Measurements from ENCODE around the gene ZNF644.

DNA sequence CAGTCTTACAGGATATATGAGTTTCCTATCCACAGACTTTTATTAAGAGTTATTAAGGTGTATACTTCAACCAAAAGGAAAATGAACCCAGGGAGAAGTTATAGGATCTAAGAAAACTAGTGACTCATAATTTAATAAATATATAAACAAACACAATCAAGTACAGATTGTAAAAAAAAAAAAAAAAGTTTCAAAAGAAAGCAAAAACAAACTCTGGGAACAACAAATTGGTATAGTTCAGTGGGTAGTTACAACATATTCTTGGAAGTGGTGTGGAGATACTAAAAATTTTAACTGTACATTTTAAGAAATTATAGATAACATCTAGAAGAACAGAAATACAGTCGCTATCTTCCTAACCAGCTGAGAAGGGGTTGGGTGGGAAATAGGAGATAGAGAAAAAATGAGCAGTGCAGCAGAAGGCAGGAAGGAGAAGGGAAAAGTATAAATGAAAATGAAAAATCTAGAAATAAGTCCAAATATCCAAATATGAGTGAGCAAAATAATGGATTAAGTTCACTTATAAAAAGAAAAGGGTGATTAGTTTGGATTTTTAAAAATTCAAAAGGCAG is 70.5 kb downstream of the LRRC8C start:
- RRBS: no CpG with 5 or more reads among the region's 1 CpG

GRCh38 chr1:89708716-89709348 is 75.9 kb downstream of the LRRC8C start:
- RRBS: no CpG with 5 or more reads among the region's 6 CpGs

DNA sequence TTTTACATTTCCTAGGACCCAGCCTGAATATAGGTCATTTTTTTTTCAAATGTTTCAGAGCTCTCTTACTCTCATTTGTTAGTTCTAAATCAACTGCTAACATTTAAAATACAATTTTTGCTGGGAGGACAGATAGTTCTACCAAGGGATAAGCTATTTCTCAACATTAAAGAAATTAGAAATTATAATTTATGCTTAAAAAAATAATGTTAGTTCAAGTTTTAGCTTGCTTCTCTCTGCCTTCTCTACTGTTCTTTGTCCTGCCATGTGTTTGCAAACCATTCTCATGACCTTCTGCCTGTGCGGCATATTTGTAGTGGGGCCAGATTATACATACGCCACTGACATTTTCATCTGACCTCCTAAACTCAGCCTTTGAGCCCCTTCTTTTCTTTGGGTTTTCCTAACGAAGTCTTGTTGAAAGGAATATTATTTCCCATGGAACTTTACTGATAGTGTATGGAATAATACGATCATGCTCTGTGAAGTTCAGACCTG is 15.4 kb downstream of the LRRC8D start:
- RRBS: no CpG with 5 or more reads among the region's 4 CpGs

DNA sequence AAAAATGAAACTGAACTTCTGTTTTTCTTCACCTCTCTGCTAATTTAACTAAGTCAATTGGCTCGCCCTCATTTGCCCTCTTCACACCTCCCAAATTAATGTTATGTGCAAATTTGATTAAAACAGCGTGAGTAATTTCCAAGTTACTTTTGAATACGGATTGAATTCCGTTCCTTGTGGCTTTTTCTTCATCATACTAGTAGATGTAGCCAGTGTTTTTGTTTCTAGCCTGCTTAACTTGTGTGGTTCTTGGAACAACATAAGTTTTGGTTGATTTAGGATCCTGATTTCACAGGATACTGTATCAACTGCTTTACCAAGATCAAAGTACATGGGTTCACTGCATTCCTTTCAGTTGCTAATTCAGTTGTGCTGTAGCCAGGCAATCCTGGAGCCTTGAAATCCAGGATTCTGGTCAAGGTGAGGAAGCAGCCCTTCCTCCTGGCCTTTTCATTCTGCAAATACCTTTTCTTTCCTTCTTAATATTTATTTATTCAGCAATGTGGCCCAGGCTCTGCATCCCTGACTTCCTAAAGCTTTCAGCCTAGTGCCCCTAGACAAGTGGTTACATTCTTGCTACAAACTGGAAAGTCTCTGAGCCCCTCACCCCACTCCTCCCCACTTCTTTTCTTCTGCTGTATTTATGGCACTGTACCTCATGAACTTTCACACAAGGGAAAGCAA is 16.1 kb downstream of the LRRC8D start:
- RRBS: no CpG with 5 or more reads among the region's 4 CpGs

GRCh38 chr1:89844728-89845281 is 24.0 kb downstream of the LRRC8D start:
- RRBS: no CpG with 5 or more reads among the region's 6 CpGs

DNA sequence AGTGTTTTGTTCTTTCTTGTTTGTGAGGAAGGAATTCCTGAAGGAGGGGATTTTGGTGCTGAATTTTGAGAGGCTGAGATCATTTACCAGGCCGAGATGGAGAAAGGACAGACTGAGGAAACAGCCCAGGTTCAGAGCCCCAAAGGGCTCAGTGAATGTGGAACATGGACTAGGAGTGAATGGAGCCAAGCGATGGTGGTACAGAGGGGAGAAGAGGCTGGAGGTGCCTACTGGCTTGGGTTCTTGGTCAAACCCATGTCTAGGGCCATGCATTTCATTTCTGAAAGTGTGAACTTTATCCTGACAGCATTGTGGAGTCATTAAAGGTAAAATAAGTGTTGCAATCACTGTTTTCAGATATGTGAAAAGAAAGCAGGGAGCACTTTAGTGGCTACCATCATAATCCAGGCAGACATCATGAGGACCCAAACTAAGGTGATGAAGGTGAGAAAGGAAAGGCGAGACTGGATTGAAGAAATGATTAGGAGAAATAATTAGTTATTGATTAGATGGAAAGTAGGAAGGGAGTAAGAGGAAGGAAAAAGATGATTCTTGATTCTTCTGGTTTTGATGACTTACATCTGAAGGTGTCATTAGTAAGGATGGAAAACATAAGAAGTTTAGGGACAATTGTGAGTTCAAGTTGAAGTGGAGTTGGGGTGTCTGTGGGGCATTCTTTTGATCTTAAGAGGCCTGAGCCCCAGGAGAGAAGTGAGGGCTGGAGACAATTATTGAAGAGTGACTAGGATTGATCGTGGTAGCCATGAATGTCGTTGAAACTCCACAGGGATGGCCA is 32.0 kb downstream of the LRRC8D start:
- RRBS: no CpG with 5 or more reads among the region's 5 CpGs

DNA sequence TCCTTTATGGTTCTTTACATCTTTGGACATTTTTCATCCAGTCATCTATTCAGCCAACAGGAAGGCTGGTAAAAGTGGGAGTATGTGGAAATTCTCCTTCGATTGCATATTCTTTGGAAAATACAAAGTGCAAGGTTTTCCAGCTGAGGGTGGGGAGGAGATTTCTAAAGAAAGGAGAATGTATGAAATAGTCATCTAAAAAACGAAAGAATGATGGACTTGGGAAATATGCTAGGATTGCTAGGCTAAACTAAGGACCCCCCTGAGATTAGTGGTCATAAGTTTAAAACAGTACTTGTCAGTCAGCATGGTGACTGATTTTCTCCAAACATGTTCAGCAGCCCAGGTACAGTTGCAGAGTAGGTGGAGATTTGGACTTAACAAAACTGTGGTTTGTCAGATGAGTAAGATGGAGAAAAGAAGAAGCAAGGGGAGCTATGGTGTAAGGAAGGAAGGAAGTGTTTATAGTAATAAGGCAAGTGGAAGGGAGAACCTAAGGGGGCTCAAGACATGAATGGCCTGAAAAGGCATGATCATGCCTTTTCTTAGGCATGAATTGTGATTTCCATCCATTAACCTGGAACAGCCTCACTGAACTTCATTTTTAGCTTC is 60.4 kb downstream of the LRRC8D start:
- RRBS: no CpG with 5 or more reads among the region's 2 CpGs

GRCh38 chr1:90031879-90032555 is 37.1 kb downstream of the ZNF326 start:
- RRBS: no CpG with 5 or more reads among the region's 4 CpGs

GRCh38 chr1:91021850-91022587 is at the start of gene ZNF644:
TSS of gene ZNF644 (minus strand) at chr1:91022035.
- RRBS: 1% methylated on average over 30 of the region's 53 CpGs

GRCh38 chr1:91129405-91129937 is 107.6 kb upstream of the ZNF644 start:
- RRBS: no CpG with 5 or more reads among the region's 4 CpGs

DNA sequence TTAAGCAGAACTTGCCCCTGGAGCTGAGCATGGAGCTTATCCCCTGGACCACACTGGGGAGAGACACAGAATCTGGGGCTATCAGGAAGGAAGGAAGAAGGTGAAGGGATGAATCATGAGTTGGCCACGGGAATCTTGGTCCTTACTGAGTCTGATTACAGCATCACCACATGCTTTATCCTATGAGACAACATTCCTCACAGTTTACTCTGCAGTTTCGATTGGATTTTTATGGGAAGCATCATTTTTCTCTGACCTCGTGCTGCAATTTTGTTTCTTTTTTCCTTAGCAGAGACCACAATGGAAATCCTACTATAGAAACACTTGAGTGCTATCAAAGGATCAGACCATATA is 81.9 kb downstream of the CDC7 start:
- RRBS: no CpG with 5 or more reads among the region's 3 CpGs

- RRBS: no CpG with 5 or more reads among the region's 5 CpGs
These were observed 95.6 kb downstream of the CDC7 start for GRCh38 chr1:91596252-91596625.

DNA sequence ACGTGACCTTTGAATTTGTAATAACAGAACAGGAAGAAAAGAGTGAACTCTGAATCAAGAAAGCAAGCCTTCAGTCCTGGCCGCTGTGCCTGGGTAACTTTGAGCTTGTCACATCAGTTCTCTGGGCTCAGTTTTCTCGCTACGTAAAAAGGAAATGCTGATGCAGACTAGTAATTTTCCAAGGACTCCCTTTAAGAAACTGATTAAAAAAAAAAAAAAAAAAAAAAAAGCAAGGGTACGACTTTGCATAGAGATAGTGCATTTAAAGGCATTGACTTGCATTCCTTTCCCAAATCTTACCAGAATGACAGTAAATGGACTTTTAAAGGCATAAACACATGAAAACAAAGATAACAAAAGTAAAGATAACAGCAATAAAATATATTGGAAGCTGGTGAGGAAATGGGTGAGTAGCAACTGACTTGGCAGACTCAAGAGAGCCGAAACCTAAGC is 189.0 kb downstream of the CDC7 start:
- RRBS: no CpG with 5 or more reads among the region's 6 CpGs

DNA sequence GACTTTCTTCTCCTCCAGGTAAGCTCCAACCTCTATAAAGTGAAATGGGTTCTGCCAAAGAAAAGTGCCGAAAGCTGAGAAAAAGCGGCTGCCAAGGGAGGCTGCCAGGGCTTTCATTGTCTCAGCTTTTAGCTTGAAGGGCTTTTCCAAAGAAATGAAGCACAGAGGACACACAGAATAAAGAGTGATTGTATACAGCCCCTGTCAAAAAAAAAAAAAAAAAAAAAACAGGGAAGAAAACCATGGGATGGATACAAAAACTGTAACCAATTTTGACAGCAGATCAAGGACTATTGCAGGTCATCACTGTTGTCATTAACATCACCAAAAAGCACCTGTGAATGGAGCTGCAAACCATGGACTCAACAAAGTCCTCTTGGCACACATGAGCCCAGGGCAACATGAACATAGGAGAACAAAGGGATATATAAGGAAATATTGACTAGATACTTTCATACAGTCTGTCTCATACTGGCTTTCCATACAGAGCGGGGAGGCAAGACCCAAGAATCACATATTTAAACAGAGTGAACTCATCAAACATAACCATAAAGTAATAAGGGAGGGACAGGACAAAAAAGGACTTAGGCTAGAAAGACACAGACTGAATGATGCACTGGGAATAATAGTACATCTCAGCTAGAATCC is 126.6 kb downstream of the TGFBR3 start:
- RRBS: no CpG with 5 or more reads among the region's 3 CpGs

DNA sequence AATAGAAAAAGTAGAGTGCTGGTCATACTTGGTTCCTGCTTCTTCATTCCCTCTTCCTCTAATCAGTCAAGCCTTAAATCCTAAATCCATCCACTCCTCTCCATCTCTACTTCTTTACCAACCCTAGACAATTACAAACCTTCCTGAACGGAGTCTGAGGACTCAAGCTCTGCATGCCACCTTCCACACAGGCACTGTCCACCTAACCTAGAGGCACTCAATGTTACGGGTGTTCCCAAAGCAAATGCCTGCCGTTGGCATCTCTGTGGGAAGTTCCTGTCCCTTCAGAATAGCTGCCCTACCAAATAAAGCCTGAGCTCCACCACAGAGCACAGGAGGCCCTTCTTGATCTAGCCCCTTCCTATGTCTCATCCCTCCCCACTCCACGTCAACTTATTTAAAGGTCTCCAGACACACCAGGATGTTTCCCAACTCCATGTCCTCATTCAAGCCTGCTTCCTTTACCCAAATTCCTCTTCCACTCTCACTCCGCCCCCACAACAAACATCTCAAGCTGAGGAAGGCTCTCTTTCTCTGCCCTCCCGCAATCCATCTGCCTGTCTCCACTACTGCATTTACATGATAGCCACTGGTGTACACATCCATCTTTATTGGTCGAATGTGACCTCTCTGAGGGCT is 87.8 kb downstream of the TGFBR3 start:
- RRBS: no CpG with 5 or more reads among the region's 7 CpGs

DNA sequence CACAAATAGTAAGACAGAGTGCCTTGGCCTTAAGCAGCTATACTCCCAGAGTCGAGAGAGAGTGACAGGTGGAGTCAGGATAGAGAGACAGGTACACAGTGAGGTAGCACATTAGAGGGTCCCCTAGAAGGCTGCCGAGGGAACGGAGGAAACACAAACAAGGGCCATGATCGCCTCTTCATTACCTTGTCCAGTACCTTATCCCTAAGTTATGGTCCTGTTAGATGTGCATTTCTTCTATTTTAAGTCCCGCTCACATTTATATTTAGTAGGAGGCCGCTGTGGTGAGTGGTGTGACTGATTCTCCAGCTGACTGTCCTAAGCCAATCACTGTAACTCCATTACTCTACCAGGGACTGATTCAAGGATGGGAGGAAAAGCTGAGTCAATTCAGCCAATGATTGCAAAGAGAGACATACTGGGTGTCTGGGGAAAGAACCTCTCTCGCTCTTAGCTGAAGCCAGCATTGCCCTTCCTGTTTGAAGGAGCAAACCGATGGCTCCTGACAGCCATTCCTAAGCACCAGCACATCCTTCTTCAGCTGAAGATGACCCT is 59.8 kb downstream of the TGFBR3 start:
- RRBS: no CpG with 5 or more reads among the region's 8 CpGs

GRCh38 chr1:91844590-91845622 is 41.0 kb downstream of the TGFBR3 start:
- RRBS: no CpG with 5 or more reads among the region's 6 CpGs

DNA sequence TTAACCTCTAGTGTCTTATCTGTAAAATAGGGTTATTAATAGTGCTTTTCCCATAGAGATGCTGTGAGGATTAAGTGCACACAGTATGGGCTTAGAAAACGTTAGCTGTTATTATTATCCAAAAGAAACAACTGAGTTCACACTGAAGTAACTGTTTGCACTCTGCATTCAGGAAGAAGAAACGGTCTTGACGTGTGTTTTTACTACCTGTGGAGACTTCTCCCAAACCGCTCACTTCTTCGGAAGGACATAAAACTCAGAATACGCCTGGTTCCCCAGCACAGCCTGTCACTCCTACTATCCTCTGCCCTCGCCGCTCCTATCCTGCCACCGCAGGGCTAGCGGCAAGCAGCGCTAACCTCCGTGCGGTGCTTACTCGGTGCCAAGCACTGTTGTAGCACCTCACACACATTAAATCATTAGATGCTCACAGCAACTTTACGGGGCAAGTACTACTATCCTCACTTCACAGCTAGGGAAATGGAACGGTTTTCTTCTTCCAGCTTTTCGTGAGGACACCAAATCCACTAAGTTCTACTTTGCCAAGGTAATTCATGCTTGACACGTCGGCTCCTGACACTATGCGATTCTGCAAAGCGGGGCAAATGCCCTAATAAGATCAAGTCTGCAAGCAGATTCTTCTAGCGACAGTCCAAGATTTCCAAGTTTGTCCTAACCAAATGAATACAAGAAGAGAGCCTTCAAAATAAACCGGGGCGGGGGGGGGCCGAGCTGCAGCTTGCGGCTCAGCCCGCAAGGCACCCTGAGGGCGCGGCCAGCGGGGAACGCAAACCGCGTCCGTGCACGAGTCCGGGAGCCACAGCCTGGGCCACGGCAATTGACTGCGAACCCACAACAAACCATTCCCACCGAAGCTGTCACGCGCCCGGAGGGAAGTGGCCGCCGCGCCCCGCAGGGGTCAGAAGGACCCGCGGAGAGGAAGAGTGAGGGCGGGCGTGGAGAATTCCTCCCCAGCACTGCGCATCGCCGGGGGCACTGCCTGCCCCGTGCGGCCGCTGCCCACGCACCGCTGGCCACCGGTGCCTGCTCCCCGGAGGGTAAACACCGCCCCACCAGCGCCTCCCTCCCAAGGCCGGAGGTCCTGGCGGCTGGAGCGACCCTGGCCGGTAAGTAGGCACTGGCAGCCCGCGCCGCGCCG is 927 bp downstream of the TGFBR3 start:
- RRBS: 1% methylated on average over 40 of the region's 71 CpGs

DNA sequence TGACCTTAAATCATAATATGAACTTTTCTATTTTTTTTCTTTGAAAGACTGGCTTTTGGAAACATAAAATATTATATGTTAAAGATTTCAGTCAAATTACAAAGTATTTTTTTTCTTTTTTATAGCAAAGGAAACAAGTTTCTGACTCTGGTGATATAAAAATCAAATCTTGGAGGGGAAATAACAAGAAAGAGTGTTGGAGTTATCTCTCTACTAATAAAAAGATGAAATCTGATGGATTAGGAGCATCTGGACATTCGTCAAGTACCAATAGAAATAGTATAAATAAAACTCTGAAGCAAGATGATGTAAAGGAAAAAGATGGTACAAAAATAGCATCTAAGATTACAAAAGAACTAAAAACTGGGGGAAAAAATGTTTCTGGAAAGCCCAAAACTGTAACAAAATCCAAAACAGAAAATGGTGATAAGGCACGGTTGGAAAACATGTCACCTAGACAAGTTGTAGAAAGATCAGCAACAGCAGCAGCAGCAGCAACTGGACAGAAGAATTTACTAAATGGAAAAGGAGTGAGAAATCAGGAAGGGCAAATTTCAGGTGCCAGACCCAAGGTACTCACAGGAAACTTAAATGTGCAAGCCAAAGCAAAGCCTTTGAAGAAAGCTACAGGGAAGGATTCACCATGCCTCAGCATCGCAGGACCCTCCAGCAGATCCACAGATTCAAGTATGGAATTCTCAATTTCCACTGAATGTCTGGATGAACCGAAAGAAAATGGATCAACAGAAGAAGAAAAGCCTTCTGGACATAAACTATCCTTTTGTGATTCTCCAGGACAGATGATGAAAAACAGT is 40.8 kb upstream of the C1orf146 start:
- RRBS: no CpG with 5 or more reads among the region's 4 CpGs

Data from Ishikawa (cell line).